Measurements from ENCODE around the genes CPPED1 and NPIPA1.

- RAMPAGE, long total RNA = no peak
- RRBS = no CpG with 5 or more reads among the region's 6 CpGs
Observed at GRCh38 chr16:12502708-12502991, 301.0 kb downstream of the CPPED1 start.

GRCh38 chr16:12613670-12614355 lies 189.9 kb downstream of the CPPED1 start:
- RAMPAGE, long total RNA = no peak
- RRBS = no CpG with 5 or more reads among the region's 11 CpGs

GRCh38 chr16:12803231-12804376 lies at the start of gene CPPED1:
CPPED1 (minus strand) TSS chr16:12803887.
- RAMPAGE, long total RNA = no peak
- RRBS = 5% methylated on average over 8 of the region's 60 CpGs

DNA sequence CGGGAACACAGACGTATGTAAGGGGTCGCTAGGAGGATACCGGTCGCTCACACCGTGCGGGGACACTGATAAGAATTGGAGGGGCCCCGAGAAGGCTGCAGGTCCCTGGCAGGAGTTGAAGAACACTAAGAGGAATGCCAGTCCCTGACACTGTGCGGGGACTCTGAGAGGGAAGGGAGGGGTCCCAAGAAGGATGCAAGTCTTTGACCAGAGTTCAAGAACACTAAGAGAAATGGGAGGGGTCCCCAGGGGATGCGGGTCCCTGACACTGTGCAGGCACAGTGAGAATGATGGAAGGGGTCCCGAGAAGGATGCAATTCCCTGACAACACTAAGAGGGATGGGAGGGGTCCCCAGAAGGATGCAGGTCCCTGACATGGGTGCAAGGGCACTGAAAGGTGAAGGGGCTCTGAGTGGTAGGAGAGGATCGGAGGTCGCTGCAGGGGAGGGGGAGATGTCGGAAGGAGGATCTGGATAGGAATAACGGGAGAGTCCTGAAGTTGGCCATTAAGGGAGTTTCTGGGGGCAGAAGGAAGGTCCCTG lies 669 bp downstream of the ERCC4 start:
- RAMPAGE, long total RNA = no peak
- RRBS = no CpG with 5 or more reads among the region's 15 CpGs

GRCh38 chr16:14203280-14203799 lies 132.2 kb downstream of the MRTFB start:
- RAMPAGE, long total RNA = no peak
- RRBS = no CpG with 5 or more reads among the region's 7 CpGs

GRCh38 chr16:14510942-14511699 lies 118.9 kb downstream of the PARN start:
- RAMPAGE, long total RNA = no peak
- RRBS = no CpG with 5 or more reads among the region's 4 CpGs

DNA sequence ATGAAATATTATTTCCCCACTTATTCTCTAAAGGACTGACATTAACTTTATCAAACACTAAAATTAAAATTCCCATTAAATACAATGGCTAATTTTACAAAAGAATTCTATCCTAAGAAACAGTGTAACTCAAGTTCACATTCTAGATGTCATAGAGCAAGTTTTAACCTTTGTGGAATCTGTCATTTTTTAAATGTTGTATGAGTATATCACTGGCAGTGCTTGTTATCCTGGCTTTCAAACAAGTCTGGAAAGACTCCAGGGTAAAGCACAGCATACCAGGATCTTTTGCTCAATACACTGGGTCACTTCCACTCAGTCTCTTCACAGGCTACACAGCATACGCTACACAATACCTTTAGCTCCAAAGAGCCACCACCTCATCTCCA lies 69.6 kb downstream of the PARN start:
- RAMPAGE, long total RNA = no peak
- RRBS = no CpG with 5 or more reads among the region's 1 CpG

- RAMPAGE, long total RNA = no peak
- RRBS = no CpG with 5 or more reads among the region's 8 CpGs
Observed at GRCh38 chr16:14629027-14629442, 1.0 kb downstream of the PARN start.

DNA sequence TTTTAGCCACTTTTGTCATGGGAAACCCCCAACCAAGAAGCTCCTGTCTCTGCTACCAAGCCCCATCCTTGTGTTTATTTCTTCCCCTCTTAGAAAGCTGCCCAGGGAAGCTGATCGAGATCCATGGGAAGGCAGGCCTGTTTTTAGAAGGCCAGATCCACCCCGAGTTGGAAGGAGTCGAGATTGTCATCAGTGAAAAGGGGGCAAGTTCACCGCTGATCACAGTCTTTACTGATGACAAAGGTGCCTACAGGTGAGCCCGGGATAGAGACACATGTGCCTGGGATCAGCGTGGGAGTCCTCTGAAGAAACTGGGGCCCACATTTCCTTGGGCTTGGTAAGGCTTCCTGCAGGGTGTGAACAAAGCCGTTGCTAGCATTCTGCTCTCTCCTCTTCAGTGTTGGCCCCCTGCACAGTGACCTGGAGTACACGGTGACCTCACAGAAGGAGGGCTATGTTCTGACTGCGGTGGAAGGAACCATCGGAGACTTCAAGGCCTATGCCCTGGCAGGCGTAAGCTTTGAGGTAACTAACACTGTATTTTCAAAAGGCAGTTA lies 42.8 kb downstream of the NOMO1 start:
- RAMPAGE, long total RNA = no peak
- RRBS = no CpG with 5 or more reads among the region's 11 CpGs

DNA sequence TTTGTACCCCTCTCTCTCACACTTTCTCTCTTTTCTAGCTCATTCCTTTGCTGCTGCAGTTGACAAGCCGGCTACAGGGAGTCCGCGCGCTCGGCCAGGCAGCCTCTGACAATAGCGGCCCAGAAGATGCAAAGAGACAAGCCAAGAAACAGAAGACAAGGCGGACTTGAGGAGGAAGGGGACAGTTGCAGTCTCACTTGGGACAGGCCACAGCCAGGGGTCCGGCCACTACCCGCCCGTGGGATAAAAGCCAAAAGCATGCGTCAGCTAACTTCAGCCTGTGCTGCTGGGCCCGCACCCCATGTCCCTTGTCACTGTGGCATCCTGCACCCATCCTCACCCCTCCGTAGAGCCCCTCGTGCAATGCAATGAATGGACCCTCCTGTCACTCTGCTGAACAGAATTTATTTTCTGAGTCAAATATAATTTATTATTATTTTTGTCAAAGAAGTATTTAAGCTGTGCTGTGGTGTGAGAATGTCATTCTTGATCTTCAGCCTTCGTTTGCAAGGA lies 41.7 kb upstream of the NPIPA1 start:
- RAMPAGE, long total RNA = no peak
- RRBS = no CpG with 5 or more reads among the region's 15 CpGs

- RAMPAGE, long total RNA = no peak
- RRBS = no CpG with 5 or more reads among the region's 36 CpGs
Observed at GRCh38 chr16:14917972-14918877, 19.0 kb upstream of the NPIPA1 start.

GRCh38 chr16:14937135-14937621 lies at the start of gene NPIPA1:
NPIPA1 (plus strand) TSS chr16:14937443.
- RAMPAGE, long total RNA = no peak
- RRBS = no CpG with 5 or more reads among the region's 6 CpGs

- RAMPAGE, long total RNA = no peak
- RRBS = no CpG with 5 or more reads among the region's 19 CpGs
Observed at GRCh38 chr16:15041149-15042178, 14.4 kb downstream of the NTAN1 start.

DNA sequence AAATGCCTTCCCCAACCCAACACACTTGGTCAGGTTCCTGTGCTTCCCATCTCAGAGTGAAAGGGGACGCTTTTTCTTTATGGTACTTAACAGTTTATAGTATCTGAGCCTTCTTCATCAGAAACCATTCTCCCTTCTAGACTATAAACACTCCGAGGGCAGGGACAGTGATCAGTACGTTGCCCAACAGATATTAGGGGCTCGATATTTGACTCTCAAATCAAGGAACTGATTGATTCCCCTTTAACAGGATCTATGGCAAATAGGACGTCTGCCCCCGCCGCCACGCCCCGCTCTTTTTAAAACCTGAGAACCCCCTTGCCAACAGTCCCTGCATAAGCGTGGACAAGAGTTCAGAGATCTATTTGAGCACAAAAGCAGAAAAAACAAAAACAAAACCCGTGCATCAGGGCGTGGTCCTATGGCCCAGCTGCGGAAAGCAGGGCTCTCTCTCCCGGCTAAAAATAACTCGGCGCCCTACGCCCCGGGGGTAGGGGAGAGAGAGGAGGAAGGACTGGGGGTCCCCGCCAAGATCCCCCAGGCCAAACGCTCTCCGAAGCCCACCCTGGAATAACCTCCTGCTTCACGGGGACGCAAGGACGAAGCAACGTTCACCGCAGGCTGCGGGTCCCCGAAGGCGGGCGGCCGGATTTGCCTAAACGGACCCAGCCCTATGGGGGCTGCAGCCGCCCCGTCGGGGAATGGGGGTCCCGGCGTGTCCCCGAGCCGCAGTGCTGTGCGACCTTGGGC lies 806 bp downstream of the NTAN1 start:
- RAMPAGE, long total RNA = no peak
- RRBS = under 1% methylated on average over 10 of the region's 40 CpGs

GRCh38 chr16:15154010-15154526 lies 60.0 kb upstream of the RRN3 start:
- RAMPAGE, long total RNA = no peak
- RRBS = 2% methylated on average over 12 of the region's 65 CpGs

DNA sequence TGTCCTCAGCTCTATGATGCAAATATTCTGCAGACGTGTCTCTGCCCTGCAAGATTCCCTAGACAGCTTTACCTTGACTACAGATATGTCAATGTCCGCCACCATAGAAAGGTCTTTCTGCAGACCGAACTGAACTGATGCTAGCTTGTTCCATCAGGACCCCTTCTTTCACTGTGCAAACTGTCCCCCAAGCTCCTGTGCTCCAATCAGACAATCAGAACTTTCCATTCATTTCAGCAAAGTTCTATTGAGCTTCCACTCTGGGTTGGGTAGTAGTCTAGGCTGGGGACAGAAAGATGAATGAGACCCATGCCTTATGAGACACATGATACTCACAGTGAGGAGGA lies 75.1 kb upstream of the RRN3 start:
- RAMPAGE, long total RNA = no peak
- RRBS = no CpG with 5 or more reads among the region's 3 CpGs

- RAMPAGE, long total RNA = no peak
- RRBS = no CpG with 5 or more reads among the region's 3 CpGs
Observed at GRCh38 chr16:15493821-15494172, 59.4 kb downstream of the BMERB1 start.

- RAMPAGE, long total RNA = no peak
- RRBS = no CpG with 5 or more reads among the region's 10 CpGs
Observed at GRCh38 chr16:15521228-15522297, 87.2 kb downstream of the BMERB1 start.

DNA sequence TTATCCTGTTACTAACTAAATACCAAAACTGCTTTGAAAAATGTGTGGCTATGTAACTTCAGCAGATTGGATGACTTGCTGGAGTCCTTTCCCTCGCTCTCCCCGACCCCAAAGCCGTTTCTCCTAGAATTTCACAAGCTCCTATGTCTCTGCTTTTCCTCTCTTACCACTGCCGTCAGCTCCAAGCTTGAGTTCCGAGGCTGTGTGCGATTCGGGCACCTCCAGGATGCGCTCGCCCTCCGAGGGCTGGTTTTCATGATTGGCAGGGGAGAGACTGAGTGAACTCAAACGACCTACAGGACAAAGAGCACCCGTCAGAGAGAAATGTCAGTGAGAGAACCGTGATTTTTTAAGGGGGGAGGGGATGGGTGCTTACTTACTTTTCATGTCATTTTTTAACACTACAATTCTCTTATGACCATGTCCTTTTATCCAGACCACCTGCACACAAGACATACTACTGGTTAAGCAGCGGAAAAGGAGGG lies 42.7 kb downstream of the MARF1 start:
- RAMPAGE, long total RNA = no peak
- RRBS = no CpG with 5 or more reads among the region's 14 CpGs

DNA sequence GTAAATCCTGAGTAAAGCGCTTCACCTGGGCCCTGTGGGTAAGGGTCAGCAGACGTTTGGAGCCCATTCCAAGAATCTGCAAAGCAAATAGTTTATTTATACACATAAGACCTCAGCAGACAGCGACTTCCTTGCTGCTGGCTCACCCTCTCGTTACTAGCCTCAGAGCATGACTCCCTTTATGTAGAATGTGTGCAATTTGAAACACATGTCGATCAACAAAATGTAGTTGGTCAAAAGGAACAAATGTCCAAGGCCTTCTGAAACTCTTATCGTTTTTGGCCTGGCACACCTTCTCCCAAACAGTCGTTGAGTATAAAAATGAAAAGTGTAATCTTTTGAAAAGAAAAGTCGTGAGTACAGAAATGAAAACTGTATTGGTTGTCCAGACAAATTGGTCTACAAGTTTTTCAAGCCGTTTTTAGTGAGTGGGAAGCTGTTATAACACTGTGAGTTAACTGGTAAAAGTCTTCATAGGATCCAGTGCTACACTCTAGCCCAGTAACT lies 31.2 kb downstream of the MARF1 start:
- RAMPAGE, long total RNA = no peak
- RRBS = no CpG with 5 or more reads among the region's 9 CpGs

Data from epithelial cell of alveolus of lung (primary cell).